Bronchus fibroblast of lung (primary cell): ENCODE measurements around the genes NSUN6 and ARL5B.

DNA sequence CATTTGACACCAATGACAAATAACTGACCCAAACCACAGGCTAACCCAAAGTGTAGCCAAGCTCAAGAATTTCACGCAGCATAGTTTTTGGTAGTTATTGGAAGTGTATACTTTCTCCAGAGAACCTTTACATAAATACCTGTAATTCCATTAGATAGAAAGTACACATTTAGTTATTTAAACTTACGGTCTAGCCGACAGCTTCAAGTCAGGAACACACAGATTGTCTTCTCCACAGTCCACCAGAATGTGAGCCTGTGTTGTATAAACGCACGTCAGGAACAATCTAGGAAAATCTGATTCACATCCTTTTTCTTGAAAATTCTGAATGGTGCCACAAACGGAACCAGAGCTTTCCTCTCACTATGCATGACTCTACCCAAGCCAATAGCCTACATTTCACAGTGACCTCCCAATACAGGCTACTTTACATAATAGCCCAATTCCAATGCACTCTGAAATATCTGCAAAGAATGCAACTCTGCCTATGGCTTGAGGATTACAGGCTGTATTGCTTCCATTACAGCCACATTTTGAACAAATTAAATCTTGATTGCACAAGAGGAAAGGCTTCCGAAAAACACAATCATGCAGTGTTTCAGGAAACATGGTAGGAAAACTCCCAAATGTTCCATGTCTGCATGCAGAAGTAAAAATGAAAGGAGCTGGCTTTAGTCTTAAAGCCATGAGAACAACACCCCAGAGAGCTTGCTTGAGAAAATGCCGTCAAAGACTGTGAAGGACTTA, 114.0 kb downstream of the ITGA8 start:
- RAMPAGE, long total RNA: no peak

- RAMPAGE, long total RNA: no peak
Measured at GRCh38 chr10:15630312-15630826, 89.4 kb downstream of the ITGA8 start.

DNA sequence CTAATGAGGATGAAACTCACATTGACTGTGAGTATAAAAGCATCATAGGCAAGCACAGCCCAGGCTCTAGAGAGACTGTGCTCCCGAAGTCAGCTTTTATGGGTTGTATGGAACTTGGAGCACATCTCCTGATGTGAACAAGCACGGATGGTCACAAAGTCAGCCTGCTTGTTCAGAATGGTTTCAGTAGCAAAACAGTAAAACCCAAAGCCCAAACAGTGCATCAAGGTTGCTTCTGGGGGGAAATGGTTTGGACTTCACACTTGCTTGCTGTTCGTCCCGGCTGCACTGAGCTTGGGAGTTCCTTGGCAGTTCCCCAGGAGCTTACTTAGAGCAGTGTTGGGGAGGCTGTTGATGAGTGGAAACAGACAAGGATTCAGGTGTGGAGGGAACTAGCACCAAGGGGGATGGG, 19.6 kb upstream of the ITGA8 start:
- RAMPAGE, long total RNA: no peak

DNA sequence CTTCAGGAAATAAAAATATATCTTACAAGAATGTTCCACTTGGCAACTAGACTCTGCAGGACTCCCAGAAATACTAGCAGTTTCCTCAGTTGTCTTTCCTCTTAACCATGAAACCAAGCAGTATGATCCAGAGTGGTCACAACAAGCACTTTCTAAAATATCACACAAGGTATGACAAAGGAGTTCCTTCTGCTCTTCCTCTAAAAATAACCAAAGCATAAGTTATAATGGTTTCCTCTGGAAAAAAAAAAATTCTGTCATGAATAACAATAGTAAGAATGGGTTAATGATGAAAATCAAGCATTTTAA, 19.0 kb downstream of the MINDY3 start:
- RAMPAGE, long total RNA: no peak

DNA sequence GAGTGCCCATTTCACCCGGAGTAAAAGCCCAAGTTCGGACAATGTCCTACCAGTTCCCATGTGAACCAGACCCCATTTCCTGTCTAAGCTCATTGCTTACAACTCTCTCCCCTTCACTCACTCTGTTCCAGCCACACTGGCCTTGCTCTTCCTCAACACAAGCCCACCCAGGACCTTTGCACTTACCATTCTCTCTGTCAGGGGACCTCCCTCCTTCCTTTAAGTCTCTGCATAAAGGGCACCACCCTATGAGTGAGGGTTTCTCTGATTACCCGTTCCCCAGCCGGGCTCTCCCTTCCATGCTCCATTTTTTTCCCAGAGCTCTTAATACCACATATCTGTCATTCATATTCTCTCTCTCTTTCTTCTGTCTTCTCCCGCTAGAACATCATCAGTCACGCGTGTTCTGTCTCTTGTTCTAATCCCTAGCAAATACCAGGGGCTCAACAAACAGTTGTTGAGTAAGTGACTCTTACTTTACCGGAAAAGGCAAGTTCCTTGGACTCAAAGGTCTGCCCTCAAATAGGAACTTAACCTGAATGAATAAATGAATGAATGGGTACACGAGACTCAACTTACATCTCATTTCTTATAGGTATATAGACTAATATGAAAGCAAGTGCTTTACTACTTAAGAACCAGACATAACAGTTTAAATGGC, 68.5 kb downstream of the RSU1 start:
- RAMPAGE, long total RNA: no peak

DNA sequence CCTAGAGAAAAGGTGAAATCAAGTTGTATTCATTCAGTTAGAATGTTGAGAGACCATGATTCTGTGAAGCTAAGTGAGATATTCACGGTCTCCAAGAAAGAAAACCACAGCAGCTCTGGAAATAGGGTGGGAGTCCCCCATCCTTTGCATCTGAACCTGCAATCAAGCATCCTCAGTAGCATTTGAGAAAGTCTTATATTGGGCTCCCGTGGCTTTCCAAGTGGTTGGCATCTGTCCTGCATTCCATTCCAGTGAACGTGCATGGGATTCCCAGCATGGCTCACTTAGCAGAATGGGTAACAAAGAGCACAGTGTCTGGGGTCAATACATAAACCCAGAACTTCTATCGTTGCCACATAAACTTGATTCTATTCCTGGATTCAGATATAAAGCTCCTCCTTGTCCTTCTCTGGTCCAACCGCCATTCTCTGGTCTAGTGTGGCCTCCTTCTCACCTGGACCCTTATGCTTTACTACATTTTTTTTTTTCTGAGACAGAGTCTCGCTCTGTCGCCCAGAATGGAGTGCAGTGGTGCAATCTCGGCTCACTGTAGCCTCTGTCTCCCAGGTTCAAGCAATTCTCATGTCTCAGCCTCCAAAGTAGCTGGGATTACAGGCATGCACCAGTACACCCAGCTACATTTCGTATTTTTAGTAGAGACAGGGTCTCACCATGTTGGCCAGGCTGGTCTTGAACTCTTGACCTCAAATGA, 148.9 kb upstream of the RSU1 start:
- RAMPAGE, long total RNA: no peak

GRCh38 chr10:17074496-17074797, 55.2 kb downstream of the CUBN start:
- RAMPAGE, long total RNA: no peak

DNA sequence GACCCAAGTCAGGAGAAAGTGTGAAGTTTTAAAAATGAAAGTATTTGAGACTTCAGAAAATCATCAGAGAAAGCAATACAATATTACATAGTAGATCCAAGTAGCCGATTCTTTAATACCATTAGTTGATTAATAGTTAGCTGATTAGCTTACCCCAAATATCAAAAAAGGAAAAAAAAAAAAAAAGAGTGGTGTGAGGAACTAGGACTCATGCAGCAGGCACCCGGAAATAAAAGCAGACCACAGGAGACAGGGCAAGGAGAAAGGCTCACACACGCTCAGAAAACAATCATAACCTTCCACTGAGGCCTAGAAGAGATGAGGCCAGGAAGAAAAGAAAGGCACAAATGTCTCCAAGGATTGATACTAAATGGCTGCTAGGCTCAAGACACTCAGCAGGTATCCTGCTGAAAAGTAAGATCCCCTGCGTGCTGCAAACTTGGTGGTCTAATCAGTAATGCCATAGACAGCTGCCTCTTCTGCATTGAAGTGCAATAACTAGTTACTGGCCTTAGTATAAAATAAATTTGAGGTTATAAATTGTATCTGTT, 25.9 kb downstream of the TRDMT1 start:
- RAMPAGE, long total RNA: no peak

DNA sequence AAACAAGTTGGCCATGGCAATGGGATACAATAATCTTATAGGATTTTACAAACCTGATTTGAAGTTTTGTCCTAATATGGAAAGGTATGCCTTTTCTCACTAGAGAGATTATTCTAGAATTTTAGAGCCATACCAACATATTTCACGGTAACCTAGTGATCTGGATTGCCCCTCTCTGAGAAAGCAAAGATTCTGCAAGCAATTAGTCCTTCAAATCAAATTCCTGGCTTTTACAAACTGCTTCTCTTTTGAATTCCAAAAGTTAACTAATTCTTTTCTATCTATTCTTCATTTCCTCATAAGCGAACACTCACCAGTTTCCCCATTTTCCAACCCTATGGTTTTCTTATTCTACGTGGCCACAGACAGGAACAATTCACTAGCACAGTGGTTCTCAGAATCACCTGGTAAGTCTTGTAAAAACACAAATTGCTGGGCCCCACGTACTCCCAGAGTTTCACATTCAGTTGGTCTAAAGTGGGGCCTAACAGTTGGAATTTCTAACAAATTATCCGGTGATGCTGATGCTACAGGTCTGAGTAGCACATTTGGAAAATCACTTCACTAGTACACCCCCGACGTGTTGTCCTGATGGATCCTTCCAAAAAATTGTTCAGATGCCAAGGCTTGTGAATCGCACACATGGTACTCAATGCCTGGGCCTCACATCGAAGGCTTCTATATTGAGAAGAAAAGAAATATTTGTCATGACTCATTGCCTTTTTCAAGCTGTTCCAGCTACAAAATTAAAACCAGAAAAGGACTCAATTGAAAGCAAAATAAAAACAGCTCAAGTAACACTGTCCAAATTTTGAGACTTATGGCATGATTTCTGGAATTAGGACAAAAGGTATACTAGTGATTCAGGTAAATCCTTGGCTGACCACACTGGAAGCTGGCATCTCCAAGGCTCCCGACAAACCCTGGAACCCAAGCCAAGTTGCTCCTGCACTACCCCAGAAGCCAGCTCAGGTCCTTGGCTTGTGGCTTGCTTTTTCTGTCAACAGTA, 13.1 kb upstream of the VIM start:
- RAMPAGE, long total RNA: no peak

DNA sequence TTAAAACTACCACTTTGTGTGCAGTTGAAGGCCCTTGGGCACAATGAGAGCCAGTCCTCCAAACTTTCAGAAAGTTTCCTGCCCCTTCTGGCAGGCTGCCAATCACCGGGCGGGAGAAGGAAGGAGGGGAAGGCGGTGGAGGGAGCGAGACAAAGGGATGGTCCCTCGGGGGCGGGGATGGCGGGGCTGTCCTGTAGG, 2.1 kb downstream of the VIM start:
- RAMPAGE, long total RNA: no peak

DNA sequence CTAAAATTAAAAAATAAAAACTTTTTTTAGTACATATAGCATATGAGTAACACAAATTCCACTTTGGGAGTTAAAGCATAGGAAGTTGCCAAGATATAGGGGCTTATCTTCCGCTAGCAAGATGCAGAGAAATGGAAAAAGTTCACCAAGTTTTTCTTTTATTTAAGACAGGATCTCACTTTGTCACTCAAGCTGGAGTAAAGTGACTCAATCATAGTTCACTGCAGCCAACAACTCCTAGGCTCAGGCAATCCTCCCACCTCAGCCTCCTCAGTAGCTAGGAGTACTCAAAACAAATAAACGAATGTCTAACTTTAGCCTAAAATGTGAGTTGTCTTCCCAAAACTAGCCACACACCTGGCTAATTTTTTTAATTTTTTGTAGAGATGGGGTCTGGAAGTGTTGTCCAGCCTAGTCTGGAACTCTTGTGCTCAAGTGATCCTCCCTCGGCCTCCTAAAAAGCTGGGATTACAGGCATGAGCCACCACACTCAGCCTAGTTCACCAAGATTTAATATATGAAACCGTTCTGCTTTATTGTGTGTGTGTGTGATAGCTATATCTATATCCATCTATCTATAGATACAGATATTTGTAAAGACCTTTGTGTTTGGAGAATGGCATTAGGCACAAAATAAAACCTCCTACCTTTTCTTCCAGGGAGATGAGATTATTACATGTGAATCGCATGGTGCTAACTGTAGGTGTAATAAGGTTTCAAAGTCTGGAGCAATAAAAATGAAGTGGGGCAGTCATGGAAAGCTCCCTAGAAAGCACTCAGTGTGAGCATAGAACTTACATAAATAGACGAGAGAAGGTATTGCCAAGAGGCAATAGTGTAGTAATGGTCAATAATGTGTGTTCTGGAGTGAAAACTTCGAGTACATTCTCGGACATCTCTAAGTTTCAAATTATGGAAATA, 10.1 kb downstream of the VIM start:
- RAMPAGE, long total RNA: no peak

DNA sequence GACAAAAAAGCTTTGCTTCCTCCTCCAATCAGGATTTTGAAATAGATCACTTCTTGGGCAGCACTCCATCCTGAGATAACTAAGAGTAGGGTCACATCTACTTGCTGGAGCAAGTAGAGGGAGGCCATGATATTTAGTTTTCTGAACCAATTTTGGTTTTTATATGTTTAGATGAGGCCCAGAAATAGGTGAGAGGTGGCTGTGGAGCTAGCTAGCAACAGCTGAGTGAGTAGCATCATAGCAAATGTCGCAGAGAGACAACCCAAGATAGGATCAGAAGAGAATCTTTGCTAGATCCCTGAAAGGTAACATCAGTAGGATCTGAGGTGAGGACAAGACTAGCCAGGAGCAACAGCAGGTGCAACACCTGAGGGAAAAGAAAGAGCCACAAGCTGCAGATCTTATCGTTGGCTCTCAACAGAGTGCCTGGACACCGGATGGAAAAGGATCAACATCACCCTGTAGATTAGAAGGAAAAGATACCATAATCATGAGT, 4.5 kb downstream of the ST8SIA6 start:
- RAMPAGE, long total RNA: no peak

GRCh38 chr10:17472800-17473244, 18.4 kb upstream of the ST8SIA6 start:
- RAMPAGE, long total RNA: no peak

- RAMPAGE, long total RNA: no peak
Measured at GRCh38 chr10:17687770-17688398, 43.9 kb downstream of the STAM start.

DNA sequence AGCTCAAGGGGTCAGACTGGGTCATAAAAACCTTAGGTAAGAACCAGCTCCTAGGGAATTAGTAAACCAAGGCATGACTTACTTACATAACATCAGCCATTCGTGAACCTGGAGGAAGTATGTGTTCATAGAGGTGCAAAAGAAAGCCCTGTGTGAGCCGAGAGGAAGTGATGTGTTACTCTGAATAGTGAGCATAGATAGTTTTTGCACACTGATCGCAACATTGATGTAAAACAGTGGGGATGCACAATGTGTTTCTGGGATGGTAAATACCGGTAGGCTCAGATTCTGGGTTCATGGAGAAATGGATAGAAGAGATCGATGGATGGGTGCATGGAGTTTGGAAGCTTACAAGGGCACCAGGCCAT, 22.4 kb downstream of the CACNB2 start:
- RAMPAGE, long total RNA: no peak

- RAMPAGE, long total RNA: no peak
Measured at GRCh38 chr10:18177044-18177657, 36.9 kb downstream of the CACNB2 start.

DNA sequence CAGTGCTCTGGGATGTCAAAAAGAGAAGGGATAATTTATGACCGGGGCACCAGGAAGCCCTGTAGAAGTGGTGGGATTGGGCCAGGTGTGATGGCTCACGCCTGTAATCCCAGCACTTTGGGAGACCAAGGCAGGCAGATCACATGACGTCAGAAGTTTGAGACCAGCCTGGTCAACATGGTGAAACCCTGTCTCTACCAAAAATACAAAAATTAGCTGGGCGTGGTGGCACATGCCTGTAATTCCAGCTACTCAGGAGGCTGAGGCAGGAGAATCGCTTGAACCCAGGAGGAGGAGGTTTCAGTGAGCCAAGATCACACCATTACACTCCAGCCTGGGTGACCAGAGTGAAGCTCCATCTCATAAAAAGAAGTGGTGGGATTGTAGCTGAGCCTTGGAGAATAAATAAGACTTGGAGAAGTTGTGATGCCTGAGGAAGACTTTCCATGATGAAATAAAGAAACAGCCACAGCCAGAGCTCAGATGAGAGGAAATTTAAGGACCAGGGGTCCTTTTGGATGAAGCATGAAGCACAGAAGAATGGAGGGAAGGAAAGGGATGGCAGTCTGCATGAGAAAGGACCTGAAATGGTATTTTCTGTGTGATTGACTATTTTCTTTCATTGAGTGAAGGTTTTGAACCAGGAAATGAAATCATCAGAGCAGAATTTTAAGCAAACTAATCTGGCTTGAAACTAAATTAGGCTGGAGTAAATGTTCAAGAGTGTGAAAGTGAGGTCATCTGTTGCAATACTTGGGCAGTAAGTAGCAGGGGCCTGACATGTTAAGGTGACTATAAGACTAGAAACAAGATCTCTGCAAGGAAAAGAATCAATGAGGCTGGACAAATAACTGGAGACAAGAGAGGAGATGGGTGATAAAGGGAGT, 205.5 kb downstream of the NSUN6 start:
- RAMPAGE, long total RNA: no peak

- RAMPAGE, long total RNA: no peak
Measured at GRCh38 chr10:18651241-18652141, at the start of gene NSUN6. Gene NSUN6, minus strand, starts transcription at chr10:18651587.

- RAMPAGE, long total RNA: no peak
Measured at GRCh38 chr10:18658780-18659880, at the start of gene ARL5B. Gene ARL5B, plus strand, starts transcription at chr10:18659431.

DNA sequence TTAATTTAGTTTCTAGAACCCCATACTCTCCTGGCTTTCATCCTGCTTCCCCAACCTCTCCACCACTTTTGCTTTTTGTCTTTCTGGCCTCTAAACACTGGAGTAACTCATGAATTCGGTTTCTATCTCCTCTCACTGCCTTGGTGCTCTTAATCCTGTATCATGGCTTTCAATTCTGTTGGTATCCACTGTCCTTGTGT, 18.6 kb upstream of the MALRD1 start:
- RAMPAGE, long total RNA: no peak